Measurements from ENCODE around the gene TLL2.

DNA sequence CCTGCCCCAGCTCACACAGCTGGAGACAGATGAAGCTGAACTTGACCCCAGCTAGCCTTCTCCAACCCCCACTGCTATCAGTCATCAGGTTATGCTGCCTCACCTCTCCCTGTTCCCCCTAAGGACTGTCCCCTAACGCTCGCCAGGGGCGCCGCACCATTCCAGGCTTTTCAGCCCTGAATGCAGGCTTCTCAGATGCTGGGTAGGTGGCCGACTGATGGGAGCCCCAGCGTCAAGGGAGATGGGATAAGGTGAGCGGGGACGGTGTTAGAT is 15.8 kb upstream of the OPALIN start:
- PRO-cap, result no peak
- RRBS, result no CpG with 5 or more reads among the region's 8 CpGs

GRCh38 chr10:96513462-96514428 is at the start of gene TLL2:
Gene TLL2, minus strand, starts transcription at chr10:96513926.
- PRO-cap, result bidirectional peak, plus-strand start at chr10:96514080, minus-strand start at chr10:96513924
- RRBS, result 4% methylated on average over 43 of the region's 84 CpGs

GRCh38 chr10:96599040-96599325 is 12.2 kb upstream of the TM9SF3 start:
- PRO-cap, result no peak
- RRBS, result no CpG with 5 or more reads among the region's 2 CpGs

DNA sequence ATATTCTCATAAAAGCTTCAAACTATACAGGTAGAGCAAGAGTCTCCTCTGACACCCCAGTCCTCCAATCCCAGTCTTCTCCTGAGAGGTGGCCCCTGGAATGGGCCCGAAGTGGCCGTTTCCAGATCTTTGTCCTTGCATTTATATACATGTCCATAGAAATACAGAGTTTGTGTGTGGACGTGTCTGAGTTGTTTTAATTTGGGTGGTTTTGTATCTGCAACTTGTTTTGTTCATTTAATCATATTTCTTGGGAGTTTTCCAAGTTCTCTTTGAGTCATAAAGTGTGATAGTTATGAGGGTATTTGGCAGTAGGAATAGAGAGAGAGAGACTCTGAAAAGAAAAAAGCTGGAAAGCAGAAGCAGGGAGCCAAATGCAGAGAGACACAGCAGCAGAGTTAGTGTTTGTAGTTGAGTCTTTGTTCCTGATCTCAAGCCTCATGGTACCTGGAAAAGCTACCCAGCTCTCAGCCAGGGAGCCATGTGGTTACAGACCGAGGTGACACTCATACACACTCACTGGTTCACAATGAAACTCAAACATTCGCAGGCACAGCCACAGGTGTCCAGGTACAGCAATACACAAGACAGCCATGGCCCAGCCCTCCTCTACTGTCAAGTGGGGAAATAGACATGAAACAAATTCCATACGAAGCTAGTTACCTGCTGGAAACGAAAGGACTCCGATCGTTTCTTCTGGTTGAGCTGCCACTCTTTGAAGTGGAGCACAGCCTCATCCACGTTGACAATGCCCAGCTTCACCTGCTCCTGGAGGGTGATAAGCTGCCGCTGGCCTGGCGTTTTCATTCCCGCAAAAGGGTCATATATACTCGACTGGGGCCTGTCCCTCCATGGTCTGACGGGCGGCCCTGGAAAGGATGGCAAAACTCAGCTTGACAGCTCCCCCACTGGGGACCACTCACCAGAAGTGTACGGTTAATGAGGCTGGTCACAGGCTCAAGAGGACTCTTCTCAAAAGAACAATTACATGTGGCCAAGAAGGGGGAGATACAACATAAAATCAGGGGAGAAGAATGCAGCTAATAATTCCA is 33.2 kb upstream of the TM9SF3 start:
- PRO-cap, result no peak
- RRBS, result no CpG with 5 or more reads among the region's 17 CpGs

GRCh38 chr10:96644673-96645930 is 58.3 kb upstream of the TM9SF3 start:
- PRO-cap, result no peak
- RRBS, result no CpG with 5 or more reads among the region's 22 CpGs

DNA sequence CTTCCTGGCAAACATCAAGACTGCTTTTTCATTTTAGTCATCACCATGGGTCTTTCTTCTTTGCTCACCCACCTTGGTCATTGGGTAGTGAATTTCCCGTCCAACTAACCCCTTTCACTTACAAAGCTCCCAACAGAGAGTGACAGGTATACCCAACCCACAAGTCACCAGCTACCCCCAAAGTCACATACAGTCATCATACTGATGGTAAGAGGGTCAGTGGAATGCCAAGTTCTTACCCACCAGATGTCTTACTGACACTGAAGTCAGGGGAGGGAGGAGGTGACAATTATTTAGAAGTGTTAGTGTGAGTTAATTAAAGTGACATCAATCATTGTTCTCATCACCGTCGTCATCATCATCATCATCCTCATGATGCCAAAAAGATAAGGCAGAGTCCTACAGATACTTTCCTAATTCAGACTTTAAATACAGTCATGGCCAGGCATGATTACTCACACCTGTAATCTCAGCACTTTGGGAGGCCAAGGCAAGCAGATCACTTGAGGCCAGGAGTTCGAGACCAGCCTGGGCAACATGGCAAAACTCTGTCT is 48.9 kb downstream of the PIK3AP1 start:
- PRO-cap, result no peak
- RRBS, result no CpG with 5 or more reads among the region's 4 CpGs

- PRO-cap, result no peak
- RRBS, result no CpG with 5 or more reads among the region's 6 CpGs
Observed at GRCh38 chr10:96982446-96982988, 150.4 kb downstream of the LCOR start.

- PRO-cap, result no peak
- RRBS, result no CpG with 5 or more reads among the region's 15 CpGs
Observed at GRCh38 chr10:97134052-97134629, 51.6 kb downstream of the SLIT1 start.

DNA sequence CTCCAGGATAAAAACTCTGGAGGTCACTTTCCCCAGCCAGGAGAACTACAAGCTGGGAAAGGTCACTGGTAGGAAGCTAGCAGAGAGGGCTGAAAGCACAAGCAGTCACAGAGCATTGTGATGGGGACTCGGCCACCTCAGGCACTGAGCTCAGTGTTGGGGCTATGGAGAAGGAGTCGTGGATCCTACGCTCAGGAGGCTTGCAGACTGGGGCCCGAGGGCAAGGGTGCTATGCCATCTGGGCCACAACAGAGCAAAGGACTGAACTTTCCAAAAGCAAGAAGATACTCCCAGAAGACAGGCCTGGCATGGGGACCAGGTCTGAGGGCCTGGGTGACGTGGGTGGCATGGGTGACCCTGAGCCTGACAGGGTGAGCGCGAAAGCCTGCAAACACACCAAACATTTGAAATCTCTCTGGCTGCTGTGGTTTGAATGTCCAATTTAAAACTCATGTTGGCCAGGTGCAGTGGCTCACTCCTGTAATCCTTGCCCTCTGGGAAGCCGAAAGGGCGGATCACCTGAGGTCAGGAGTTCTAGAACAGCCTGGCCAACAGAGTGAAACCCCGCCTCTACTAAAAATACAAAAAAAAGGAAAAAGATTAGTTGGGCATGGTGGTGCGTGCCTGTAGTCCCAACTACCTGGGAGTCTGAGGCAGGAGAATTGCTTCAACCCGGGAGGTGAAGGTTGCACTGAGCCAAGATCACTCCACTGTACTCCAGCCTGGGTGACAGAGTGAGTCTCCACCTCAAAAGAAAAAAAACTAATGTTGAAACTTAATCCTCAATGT is 9.9 kb upstream of the ARHGAP19 start:
- PRO-cap, result no peak
- RRBS, result no CpG with 5 or more reads among the region's 12 CpGs

DNA sequence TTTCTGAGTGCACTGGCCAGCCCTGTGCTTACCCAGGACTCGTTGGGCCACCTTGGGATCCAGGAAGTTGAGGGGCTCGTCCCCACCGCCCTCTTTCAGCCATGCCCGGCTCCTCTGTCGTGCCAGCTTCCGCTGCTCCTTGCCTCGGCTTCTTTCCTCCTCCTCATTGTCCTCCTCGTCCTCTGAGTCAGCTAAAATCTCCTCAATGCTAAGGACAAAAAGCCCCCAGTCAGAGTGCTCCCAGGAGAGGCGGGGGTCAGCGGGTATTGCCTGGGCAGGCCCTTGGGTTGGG is 31.8 kb upstream of the FRAT2 start:
- PRO-cap, result no peak
- RRBS, result no CpG with 5 or more reads among the region's 10 CpGs

DNA sequence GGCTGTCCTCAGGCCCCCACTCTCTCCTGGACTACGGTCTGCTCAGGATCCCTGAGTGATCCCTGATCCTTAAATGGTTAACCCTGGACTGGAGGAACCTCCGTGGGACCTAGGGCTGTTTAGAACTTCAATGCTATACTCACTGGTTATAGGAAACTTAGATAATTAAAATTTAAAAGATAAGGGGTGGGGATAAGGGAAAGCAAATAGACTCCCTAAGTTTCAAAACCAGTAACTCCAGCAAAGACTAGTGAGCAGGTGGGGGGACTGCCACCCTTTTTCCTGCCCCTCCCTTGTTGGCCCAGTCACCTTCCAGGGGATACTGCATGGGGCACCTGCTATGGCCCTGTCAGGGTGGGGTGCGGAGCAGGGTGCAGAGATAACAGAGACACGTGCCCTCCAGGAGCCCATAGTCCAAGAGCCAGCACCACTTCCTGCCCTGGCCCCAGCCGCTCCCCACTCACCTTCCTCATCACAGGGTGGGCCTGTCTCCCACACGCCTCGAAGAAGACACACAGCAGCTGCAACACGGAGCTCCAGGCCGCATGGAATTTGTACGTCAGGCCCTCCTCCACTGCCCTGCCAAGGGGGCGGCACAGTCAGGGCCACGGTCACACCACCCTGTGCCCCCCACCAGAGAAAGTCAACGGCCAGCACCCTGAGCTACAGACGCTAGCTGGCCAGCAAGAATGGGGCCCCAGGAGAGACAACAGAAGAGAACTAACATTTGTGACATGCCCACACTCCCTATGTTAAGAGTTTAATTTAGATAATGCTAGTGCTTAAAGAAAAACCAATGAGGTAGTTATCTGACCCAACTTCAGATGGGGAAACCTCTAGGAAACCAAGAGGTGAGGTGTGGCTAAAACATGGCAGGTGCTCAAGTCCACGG is 20.6 kb downstream of the RRP12 start:
- PRO-cap, result no peak
- RRBS, result no CpG with 5 or more reads among the region's 15 CpGs

DNA sequence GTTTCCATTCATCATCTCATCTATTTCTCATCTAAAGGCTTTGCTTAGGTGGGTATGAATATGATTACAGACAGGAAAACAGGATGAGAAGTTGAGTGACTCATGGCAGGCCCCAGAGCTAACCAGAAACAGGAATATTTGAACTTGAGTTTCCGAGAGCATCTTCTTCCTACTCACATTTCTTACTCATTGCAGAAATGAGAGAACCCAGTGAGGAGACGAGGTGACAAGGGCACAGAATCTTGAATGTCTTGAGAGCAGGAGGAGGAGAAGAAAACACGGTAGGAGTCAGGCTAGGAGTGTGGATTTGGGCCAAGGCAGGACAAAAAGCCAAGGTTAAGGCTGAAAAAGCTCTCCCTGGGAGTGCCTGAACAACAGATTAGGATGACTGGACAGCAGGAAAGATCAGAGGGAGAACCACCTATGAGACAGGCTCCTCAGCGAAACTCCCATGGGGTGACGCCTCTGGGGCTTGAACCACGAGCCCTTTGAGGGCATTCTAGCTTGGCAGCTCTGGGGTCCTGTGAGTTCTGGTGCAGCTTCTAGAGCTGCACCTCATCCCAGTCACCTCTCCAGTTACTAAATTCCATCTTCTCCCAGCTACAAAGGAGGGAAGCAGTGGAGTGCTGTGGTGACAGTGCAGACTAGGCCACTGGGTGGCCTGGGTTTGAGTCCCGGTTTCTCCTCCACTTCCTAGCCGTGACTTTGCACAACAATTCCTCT is 2.9 kb upstream of the PGAM1 start:
- PRO-cap, result no peak
- RRBS, result no CpG with 5 or more reads among the region's 8 CpGs

- PRO-cap, result bidirectional peak, plus-strand start at chr10:97427739, minus-strand start at chr10:97427672; bidirectional peak, plus-strand start at chr10:97428053, minus-strand start at chr10:97427904
- RRBS, result no CpG with 5 or more reads among the region's 10 CpGs
Observed at GRCh38 chr10:97427478-97428235, 1.7 kb downstream of the PGAM1 start.

DNA sequence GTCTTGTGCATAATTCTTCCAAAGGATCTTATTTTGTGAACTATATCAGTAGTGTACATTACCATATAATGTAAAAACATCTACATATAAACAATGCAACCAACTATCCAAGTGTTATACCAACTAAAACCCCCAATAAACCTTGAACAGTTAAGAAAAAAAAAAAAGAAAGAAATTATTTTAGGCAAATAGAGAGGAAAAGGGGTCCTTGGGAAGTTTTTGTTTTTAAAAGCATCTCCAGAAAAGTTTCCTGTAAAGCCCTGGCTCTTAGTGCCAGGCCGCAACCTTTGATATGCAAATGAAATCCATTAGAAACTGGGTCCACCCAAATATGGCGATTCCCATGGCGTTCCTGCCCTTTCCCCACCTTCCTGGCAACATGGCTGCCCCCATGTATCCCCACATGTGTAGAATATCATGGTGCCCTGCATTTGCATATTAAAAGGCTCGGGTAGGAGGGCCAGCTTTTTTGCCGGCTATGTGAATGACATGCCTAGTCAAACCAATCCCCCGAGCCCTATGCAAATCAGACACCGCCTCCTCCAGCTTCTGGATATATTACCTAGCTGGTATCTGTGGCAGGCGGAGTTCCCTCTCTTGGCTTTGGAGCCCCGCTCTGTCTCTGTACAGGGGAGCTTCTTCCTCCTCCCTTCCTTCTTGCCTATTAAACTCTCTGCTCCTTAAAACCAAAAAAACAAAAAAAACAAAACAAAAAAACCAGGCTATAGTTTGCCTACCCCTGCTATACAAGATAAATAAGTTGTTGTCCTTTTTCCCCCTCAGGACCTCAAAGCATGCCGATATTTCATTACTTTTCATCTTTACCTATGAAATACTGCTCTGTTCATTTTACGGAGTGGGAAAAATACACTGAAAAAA is 18.3 kb downstream of the MMS19 start:
- PRO-cap, result no peak
- RRBS, result no CpG with 5 or more reads among the region's 11 CpGs

GRCh38 chr10:97539664-97540382 is 32.8 kb upstream of the ANKRD2 start:
- PRO-cap, result bidirectional peak, plus-strand start at chr10:97539965, minus-strand start at chr10:97539846
- RRBS, result no CpG with 5 or more reads among the region's 8 CpGs

GRCh38 chr10:97578086-97578545 is 5.5 kb downstream of the ANKRD2 start:
- PRO-cap, result no peak
- RRBS, result no CpG with 5 or more reads among the region's 30 CpGs

GRCh38 chr10:97632673-97633368 is 479 bp downstream of the MORN4 start:
- PRO-cap, result bidirectional peak, plus-strand start at chr10:97633234, minus-strand start at chr10:97633094
- RRBS, result 3% methylated on average over 20 of the region's 32 CpGs

DNA sequence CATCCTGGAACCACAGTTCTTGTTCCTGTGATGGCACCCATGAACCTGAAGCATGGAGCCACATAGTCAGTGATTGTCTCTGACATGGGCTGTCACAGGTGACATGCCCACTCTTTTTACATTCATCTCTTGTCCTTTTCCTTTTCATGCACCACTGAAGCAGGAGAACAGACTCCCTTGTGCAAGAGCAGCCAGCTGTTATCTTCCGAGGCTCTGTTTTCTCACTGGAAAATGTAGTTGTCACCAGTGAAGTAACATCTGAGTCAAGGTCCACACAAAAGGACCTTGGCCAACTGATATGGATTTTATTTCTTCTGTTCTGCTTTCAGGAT is 22.8 kb downstream of the AVPI1 start:
- PRO-cap, result no peak
- RRBS, result no CpG with 5 or more reads among the region's 1 CpG

DNA sequence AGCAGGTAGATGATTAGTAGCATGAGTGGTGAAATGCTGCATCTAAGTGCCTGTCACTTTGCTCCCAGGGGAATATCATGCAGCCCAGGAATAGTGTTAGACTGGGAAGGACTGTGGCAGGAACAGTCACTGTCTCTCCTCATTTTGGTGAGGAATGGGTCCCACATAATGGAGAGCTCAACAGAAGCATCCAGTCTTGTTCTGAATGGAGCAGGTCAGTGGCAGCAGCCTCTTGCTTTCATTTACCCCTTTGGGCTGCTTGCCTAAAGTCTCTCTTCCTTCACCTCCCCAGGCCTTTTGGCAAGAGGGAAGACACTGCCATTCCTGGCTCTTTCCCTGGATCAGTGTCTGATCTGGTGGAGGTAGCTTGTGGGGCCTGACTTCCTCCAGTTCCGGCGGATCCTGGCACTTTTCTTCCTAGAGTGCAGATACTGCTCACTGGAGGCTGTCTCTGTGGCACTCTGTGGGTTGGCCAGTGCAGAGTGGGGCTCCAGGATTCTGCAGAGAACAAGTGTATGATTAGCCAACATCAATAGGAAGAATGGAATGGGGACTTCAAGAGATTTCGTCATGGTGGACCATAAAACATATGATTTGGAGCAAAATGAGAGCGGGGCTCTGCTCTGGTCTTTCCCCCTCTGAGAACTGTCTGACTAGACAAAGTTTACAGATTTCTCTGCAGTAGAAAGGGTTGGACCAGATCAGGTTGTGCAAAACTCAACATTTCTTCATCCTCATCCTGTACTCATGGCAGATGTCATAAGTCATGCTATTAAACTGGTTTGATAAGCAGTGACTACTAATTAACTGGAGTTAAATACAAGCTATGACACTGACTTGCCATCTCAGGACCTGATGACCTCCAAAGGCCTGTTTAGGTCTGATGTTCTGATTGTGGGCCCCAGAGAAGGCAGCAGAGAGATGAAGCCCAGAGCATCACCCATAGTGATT is 9.2 kb downstream of the AVPI1 start:
- PRO-cap, result no peak
- RRBS, result no CpG with 5 or more reads among the region's 4 CpGs

- PRO-cap, result unidirectional peak, minus-strand start at chr10:97726769
- RRBS, result no CpG with 5 or more reads among the region's 10 CpGs
Observed at GRCh38 chr10:97726543-97727283, 10.2 kb upstream of the ZFYVE27 start.

Data from Caco-2 (cell line).